Mesangial cell (primary cell): Measurements from ENCODE around the gene LRCH2.

- RAMPAGE, long total RNA, result no peak
These were observed 43.9 kb downstream of the RTL9 start for GRCh38 chrX:110402373-110403029.

DNA sequence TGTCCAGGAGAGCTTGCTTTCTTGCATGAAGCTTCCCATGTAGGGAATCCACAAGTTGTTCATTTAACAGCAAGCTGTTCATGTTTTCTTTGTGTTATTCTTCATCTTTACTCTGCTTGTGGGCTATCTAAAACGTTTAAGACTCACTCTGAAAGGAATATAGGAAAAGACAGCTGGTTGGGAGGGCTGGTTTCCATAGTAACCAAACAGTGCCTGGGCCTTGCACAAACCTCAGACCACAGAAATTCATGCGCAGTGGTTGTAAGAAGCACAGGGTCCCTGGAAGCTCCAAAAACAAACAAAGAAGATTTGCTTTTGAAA is 7.7 kb downstream of the SERTM2 start:
- RAMPAGE, long total RNA, result no peak

- RAMPAGE, long total RNA, result no peak
These were observed 68.5 kb downstream of the ALG13 start for GRCh38 chrX:111749445-111749817.

GRCh38 chrX:112081843-112082381 is 664 bp downstream of the TRPC5 start:
- RAMPAGE, long total RNA, result no peak

DNA sequence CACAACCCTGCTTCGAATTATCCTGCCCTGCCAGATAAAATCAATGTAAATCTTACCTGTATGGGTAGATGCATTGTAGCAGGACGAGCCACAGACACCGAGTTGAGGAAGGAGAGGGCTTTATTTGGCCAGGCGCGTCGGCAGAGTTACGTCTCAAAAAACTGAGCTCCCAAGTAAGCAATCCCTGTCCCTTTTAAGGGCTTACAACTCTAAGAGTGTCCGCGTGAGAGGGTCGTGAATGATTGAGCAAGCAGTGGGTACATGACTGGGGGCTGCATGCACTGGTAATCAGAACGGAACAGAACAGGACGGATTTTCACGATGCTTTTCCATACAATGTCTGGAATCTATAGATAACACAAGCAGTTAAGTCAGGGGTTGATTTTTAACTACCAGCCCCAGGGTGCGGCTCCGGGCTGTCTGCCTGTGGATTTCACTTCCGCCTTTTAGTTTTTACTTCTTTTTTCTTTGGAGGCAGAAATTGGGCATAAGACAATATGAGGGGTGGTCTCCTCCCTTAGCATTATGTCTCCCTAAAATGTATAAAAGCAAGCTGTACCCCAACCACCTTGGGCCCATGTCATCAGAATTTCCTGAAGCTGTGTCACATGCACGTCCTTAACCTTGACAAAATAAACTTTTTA is 524.8 kb upstream of the HTR2C start:
- RAMPAGE, long total RNA, result no peak

DNA sequence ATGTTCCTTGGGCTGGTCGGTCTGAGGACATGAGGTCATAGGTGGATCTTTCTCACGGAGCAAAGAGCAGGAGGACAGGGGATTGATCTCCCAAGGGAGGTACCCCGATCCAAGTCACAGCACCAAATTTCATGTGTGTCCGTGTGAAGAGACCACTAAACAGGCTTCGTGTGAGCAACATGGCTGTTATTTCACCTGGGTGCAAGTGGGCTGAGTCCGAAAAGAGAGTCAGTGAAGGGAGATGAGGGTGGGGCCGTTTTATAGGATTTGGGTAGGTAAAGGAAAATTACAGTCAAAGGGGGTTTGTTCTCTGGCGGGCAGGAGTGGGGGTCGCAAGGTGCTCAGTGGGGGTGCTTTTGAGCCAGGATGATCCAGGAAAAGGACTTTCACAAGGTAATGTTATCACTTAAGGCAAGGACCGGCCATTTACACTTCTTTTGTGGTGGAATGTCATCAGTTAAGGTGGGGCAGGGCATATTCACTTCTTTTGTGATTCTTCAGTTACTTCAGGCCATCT is 22.8 kb downstream of the HTR2C start:
- RAMPAGE, long total RNA, result no peak

DNA sequence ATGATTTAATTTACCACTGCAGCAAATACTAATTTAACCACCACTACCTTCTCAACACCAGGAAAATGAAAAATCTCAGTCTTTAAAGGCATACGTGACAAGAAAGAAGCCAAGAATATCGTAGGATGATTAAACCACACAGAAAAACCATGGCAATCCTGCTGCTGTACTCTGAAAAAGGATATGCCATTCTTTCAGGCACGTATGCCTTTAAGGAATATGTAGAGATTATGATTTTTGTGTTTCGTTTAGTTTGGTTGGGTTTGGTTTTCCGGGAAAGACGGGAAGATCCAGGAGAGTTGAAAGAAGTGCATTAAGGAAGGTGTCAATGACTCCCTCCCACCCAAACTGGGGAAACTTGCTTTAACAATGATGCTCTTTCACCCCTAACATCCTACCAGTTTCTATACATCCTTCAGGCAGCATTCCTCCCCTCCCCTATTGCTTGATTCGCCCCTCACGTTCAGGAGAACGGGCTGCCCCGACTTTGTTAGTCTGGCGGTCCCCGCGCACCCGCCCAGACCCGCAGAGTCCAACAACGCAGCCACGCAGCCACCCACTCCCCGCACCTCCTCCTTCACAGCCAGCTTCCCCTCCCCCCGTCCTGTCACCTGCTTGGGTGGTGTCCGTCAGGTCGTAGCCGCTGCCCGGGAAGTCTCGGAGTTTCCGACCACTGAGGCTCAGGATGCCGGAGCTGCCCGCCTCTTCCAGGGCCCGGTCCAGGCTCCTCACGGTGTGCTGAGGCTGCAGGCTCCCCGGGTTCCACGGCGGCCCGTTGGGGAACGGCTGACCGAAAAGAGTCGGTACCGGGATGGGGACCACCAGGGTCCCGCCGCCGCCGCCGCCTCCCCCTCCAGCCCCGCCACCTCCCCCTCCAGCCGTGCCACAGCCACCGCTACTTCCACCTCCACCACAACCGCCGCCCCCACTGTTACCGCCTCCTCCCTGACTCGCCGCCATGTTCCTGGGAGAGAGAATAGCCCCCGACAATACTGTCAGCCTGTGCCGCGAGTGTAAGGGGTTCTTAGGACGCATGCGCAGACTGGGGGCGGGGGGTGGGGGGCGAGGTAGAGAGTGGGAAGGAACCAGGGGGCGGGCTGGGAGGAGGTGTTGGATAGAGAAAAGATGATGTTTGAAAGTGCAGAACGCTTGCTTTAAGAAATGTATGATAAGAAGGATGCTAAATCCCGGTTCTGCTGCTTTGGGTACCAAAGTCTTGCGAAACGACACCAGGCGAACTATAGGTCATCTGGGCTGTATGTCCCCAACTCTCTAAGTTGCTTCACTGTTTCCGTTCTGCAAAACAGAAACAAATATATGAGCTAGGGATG is at the start of gene LRCH2:
Gene LRCH2, minus strand, starts transcription at position 1,015 of the 1,331 bp plus-strand sequence.
- RAMPAGE, long total RNA, result no peak

- RAMPAGE, long total RNA, result no peak
These were observed 212.7 kb upstream of the AGTR2 start for GRCh38 chrX:115957811-115958374.

DNA sequence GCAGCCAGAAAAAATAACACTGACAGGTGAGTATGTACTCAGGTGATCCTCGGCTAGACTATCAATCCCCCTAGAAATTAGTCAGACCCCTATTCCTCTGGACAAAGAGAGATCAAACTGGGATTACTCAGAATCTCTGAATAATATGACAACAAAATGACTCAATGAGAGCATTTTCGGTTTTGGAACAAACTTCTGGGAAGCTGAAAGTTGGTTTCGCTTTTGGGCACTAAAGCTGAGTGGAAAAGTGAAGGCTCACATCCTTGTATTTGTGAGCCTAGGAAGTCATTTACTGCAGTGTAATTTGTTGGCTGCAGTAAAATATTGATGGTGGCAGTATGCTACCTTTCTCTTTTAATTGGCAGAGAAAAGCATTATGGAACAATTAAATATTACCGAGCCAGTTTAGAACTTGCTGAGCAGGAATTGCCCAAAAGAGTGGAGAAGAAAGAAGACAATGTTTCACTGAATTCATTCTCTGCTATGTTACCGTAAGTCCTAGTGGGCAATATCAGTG is 69.4 kb downstream of the AGTR2 start:
- RAMPAGE, long total RNA, result no peak

GRCh38 chrX:118353083-118353766 is 7.3 kb downstream of the WDR44 start:
- RAMPAGE, long total RNA, result no peak

- RAMPAGE, long total RNA, result no peak
These were observed 46.8 kb downstream of the WDR44 start for GRCh38 chrX:118392571-118393170.

GRCh38 chrX:118671039-118671473 is 56.4 kb upstream of the IL13RA1 start:
- RAMPAGE, long total RNA, result no peak

GRCh38 chrX:118718540-118719126 is 8.8 kb upstream of the IL13RA1 start:
- RAMPAGE, long total RNA, result no peak

- RAMPAGE, long total RNA, result no peak
These were observed 13.6 kb downstream of the IL13RA1 start for GRCh38 chrX:118740945-118741394.

GRCh38 chrX:118767170-118767722 is 39.8 kb downstream of the IL13RA1 start:
- RAMPAGE, long total RNA, result no peak

DNA sequence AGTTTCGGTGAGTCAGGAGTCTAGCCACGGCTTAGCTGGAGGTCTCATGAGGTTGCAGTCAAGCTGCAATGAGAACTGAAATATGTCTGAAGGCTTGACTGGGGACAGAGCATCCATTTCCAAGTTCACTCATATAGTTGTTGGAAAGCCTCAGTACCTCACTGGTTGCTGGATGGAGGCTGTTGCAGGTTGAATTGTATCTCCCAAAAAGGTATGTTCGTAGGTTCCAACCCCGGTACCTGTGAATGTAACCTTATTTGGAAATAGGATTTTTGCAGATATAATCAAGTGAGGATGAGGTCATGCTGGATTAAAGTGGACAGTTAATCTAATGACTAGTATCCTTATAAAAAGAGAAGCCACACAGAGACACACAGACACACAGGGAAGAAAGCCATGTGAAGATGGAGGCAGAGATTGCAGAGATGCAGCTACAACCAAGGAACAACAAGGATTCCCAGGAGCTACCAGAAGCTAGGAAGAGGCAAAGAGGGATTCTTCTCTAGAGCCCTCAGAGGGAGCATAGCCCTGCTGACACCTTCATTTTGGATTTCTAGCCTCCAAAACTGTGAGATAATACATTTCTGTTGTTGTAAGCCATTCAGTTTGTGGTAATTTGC is 41.0 kb downstream of the IL13RA1 start:
- RAMPAGE, long total RNA, result no peak

DNA sequence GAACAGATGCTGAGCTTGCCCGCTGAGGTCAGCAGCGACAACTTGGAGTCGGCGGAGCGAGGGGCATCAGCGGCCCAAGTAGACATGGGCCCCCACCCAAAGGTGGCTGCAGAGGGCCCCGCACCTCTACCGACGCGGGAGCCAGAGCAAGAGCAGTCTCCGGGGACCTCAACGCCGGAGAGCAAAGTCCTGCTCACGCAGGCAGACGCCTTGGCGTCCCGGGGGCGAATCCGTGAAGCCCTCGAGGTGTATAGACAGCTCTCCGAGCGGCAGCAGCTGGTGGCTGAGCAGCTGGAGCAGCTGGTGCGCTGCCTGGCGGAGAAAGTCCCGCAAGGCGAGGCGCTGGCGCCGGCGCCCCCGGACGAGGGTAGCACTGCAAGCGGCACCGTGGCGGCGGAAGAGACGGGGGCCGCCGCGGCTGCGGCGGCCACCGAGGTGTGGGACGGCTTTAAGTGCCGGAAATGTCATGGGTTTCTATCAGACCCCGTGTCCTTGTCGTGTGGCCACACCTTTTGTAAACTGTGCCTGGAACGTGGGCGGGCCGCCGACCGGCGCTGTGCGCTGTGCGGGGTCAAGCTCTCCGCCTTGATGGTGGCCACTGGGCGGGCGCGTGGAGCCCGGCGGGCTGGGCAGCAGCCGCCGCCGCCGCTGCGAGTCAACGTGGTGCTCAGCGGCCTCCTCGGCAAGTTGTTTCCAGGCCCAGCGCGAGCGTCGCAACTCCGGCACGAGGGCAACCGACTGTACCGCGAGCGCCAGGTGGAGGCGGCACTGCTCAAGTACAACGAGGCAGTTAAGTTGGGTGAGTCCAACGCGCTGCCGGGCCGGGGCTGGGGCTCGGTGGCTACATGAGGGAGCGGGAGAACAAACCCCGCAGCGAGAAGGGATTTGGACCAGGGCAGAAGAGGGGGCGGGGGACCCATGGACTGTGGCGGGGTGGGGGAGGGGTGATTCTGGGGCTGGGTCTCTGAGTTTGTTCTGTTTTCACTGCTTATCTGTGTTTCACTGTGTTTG is 686 bp downstream of the LONRF3 start:
- RAMPAGE, long total RNA, result no peak

DNA sequence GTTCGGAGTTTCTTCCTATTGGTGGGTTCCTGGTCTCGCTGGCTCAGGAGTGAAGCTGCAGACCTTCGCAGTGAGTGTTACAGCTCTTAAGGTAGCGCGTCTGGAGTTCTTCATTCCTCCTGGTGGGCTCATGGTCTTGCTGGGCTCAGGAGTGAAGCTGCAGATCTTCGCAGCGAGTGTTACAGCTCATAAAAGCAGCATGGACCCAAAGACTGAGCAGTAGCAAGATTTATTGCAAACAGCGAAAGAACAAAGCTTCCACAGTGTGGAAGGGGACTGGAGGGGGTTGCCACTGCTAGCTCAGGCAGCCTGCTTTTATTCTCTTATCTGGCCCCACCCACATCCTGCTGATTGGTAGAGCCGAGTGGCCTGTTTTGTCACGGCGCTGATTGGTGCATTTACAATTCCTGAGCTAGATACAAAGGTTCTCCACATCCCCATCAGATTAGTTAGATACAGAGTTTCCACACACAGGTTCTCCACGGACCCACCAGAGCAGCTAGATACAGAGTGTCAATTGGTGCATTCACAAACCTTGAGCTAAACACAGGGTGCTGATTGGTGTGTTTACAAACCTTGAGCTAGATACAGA is 28.5 kb upstream of the PGRMC1 start:
- RAMPAGE, long total RNA, result no peak

DNA sequence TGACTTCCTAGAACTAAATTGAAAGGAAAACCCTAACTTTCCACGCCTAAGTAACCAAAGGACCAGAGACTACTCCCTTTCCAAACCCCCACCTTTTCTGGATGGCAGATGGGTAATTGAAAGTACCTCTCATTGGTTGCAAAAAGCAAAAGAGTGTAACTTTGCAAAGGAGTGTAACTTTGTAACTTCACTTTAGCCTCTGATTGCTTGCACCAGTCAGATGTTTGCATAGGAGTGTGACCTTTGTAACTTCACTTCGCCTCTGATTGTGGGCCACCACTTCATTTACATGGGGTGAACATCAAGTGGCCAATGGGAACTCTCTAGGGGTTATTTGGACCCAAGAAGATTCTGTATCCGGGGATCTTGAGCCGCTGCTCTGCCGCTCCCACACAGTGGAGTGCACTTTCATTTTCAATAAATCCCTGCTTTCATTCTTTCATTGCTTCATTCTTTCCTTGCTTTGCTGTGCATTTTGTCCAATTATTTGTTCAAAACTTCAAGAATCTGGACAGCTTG is 9.9 kb upstream of the SLC25A43 start:
- RAMPAGE, long total RNA, result no peak

- RAMPAGE, long total RNA, result no peak
These were observed 2.0 kb downstream of the SLC25A43 start for GRCh38 chrX:119400980-119401622.